WTC11 (cell line): ENCODE measurements around a stretch of chr17.

- PRO-cap: no peak
Observed at GRCh38 chr17:179728-180465, 1.6 kb downstream of the DOC2B start.

DNA sequence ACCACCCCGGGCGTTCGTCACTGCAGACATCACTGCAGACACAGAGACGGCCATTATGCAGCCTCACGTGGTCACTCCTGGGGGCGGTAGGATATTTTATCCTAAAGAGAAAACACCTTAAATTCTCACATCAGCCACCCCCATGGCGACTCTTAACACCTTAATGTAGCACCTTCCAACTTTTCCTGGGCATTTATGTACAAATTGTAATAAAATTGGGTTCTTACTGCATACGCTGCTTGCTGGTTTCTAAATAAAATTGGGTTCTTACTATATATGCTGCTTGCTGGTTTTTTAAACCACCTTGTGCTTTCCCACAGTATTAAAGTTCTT lies 19.4 kb downstream of the RPH3AL start:
- PRO-cap: no peak

GRCh38 chr17:413891-414729 lies 4.0 kb downstream of the C17orf97 start:
- PRO-cap: no peak

DNA sequence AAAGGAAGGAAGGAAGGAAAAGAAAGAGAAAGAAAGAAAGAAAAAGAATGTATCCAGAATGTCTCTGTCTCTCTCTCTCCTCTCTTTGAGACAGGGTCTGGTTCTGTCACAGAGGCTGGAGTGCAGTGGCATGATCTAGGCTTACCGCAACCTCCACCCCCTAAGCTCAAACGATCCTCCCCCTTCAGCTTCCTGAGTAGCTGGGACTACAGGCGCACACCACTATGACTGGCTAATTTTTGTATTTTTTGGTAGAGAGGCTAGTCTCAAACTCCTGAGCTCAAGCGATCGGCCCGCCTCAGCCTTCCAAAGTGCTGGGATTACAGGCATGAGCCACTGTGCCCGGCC lies 8.2 kb downstream of the C17orf97 start:
- PRO-cap: no peak

GRCh38 chr17:494686-495193 lies 84.6 kb downstream of the C17orf97 start:
- PRO-cap: no peak

DNA sequence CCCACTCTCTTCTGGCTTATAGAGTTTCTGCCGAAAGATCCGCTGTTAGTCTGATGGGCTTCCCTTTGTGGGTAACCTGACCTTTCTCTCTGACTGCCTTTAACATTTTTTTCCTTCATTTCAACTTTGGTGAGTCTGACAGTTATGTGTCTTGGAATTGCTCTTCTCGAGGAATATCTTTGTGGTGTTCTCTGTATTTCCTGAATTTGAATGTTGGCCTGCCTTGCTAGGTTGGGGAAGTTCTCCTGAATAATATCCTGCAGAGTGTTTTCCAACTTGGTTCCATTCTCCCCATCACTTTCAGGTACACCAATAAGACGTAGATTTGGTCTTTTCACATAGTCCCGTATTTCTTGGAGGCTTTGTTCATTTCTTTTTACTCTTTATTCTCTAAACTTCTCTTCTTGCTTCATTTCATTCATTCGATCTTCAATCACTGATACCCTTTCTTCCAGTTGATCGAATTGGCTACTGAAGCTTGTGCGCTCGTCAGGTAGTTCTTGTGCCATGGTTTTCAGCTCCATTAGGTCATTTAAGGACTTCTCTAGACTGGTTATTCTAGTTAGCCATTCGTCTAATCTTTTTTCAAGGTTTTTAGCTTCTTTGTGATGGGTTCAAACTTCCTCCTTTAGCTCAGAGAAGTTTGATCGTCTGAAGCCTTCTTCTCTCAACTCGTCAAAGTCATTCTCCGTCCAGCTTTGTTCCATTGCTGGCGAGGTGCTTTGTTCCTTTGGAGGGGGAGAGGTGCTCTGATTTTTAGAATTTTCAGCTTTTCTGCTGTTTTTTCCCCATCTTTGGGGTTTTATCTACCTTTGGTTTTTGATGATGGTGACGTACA lies 75.7 kb downstream of the VPS53 start:
- PRO-cap: no peak

DNA sequence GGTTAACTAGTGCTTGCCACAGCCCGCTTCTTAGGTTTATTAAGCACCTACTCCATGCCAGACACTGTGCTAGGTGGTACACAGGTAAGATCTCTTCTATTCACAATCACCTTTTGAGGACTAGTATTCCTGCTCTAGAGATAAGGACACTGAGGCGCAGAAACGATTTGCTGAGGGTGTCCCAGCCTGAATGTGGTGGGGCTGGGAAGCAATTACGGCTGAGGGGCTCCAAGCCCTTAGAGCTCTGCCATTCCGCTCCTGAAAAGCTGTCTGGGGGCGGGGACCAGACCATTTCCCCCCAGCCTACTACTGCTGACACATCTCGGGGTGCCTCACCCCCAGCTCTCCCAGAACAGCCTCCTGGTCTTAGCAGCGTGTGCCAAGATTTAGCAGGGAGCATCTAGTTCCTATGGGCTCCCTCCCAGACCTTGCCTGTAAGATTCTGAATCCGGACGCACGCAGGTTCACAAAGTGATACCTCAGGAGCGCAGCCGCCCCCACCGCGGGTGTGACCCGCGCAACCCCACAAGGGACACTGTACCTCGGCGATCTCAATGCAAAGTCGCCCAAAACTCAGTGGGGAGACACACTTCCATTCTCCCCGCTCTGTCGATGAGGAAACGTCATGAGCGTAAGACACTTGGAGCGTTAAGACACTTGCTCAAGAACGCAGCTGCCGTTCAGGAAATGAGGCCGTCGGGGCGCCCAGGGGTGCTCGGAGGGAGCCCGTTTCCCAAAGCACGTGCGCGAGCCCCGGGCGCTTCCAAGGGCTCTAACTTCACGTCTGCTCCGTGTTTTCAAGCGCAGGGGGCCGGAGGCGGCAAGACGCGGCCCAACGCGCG lies 733 bp downstream of the GEMIN4 start:
- PRO-cap: no peak

DNA sequence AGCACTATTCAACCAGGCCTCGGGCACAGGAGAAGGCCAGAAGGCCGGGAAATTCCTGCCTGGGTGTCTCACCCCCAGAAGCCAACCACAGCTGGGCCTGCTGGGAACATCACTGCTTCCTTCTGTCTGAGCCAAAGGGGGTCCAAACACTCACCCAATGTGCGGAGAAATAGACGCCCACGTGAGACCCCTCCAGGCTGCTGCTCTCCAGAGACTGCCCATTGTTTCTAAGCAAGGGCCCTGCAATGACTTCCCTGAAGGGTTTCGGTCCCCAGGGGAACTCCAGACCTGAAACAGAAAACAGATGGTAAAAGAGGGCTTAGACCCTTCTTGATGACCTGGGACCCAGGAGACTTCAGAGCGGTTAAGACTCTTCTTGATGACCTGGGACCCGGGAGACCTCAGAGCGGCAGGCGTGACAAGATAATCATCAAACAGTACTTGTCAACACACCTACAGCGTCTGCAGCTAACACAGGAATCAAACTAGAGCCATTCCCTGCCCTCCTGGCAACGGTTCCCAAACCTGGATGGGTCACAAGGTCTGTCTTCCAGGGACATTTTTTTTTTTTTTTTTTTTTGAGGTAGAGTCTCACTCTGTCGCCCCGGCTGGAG lies 41.4 kb downstream of the MRM3 start:
- PRO-cap: no peak

DNA sequence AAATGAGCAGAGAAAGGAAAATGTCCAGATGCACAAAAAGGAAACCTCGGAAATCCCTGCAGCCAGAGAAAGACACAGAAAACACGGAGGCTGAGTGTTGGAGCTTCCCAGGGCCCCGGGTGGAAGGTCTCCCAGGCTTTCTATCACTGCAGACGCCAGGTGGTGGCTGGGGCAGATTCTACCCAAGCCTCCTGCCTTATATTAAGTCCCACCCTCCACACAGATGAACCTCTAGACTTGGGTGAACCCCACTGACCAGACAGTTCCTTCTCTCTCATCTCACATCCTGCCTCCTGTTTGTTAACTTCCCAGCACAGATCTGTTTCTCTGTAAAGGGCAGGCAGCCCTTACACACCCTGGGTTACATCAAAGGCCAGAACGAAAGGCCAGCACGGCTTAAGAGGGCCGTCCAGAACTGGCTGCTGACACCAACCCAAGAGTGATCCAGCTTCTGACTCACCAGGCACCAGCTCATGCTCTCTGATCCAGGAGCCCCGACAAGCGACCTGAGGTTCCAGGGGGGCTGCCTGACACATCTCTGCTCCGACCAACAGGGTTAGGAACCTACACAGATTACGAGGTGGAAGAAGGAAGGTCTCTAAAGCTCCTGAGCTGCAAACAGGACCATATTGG lies 86.8 kb downstream of the MRM3 start:
- PRO-cap: no peak

DNA sequence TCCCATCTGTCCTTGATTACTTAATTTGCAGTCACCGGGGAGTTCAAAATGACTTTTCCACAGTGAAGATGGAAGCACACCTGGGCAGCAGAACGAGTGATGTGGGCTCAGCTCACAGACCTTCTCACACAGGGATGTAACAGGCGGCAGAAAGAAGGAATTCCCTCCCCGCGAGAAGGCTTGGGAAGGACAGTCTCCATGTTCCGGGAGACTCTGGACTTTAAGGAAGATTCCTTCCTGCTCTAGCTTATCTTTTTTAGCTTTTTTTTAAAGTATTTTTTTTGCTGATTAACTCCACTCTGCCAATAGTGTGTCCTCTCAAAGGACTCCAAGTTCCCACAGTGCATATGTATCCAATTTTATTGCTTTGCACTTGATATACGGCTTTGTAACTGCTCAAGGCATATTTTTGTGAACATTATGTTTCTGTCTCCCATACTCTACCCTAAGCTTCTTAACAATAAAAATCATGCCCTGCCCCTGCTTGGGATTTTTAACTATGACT lies 68.8 kb downstream of the NXN start:
- PRO-cap: no peak

DNA sequence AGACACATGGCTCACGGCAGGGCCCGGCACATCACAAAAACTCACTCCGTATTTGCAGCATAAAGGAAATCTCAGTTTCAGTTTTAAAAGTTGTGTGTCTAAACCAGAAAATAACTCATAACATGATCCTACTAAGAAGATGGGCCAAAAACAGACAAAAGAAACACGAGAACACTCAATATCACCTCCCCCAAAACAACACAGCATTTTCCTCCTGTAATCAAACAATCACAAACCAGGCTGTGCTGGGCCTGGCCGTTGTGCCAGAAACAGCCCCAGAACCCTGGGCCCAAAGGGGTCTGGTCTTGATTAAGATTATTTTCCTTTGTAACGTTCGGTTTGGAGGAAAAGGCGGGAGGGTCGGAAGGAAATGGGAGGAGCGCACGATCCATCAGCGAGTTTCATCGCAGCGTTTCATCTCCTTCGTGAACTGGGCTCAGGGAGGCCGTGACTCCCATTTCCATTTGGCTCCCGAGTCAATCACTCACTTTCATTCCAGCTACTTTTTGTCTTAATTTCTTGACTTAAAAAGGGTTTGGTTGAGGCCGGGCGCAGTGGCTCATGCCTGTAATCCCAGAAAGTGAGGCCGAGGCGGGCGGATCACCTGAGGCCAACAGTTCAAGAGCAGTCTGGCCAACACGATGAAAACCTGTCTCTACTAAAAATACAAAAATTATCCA lies 61.5 kb downstream of the NXN start:
- PRO-cap: no peak

DNA sequence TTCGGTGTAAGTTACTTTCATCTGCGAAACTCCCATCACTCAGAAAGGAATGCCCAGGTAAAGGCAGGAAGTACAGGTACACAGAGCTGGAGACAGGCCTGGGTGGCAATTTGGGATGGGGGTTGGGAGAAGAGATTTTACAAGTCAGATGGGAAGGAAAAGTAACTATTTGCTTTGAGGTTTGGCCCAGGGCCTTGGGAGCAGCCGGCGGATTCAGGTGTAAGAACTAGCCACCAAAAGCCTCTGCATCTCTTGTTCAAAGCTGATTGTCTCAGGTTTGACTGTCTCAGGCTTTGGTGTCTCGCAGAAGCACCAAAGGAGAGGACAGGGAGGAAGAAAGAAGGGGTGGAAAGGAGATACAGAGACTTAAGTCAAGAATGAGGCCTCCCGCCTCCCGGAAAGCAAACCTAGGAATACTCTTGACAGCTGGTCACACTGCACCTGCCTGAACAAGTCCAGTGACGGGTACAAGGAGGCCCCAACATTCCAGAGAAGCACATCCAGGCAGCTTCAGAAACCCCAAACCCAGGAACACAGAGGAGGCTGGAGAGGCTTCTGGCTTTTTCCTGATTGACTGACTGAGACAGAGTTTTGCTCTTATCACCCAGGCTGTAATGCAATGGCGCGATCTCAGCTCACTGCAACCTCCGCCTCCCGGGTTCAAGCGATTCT lies 54.6 kb downstream of the NXN start:
- PRO-cap: no peak

DNA sequence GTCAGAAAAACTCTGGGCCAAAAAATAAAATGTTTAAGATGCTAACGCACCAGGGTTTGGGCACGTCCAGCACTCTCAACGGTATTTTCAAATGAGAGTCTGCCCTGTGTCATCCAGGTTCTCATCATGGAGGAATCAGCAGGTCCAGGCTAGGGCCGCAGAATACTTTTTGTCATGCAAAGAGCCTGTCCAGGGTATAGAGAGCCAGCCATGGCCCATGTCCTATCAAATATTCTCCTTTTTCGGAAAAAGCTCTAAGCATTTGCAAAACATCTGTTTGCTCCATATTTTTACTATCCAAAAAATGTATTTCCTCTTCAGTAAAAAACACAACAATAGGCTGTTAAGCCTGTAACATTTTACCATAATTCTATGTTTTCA lies 2.3 kb downstream of the NXN start:
- PRO-cap: unidirectional peak, minus-strand start at position 93 of the sequence

DNA sequence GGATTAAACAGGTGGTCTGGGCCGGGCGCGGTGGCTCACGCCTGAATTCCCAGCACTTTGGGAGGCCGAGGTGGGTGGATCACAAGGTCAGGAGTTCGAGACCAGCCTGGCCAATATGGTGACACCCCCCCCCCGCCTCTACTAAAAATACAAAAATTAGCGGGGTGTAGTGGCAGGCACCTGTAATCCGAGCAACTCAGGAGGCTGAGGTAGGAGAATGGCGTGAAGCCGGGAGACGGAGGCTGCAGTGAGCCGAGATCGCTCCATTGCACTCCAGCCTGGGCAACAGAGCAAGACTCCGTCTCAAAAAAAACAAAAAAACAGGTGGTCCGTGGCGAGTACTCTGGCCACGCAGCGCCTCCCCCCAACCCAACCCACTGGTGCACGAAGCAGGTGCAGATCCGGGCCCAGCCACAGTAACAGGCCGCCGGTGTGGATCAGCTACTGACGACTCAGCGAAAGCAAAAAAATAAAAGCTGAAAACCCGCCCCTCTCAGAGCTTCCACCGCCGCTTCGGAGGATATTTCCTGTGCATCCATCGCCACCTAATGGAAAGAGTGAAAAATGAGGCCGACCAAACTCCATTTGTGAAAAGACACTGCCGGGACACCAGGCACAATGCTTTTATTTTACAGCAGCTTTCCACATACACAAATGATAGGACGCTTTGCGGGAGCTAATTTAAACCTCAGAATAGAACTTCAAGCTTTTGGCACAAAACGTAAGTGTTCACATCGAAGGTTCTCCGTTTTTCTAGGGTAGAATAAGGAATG lies 1.3 kb upstream of the NXN start:
- PRO-cap: no peak

DNA sequence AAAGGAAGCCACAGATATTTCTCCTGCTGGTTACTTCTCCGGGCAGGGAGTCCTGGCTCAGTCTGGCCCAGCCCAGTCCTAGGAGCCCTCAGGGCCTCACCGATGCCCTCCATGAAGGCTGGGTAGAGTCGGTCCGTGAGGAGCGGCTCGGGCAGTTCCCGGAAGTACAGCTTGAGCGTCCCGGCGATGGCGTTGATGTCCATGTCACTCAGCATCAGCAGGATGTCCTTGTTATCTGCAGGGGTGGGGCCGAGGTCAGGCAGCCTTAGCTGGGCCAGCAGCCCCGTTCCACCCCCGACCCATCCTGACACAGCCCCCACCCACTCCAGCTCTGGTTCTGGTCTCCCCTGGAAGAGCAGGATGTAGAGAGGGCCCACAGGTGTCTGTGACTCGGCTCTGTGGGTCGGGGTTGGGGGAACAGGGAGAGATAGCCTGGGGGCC lies 13.7 kb downstream of the TIMM22 start:
- PRO-cap: no peak

GRCh38 chr17:1103883-1104785 lies 75.6 kb downstream of the ABR start:
- PRO-cap: no peak

GRCh38 chr17:1119190-1119455 lies 60.7 kb downstream of the ABR start:
- PRO-cap: no peak

- PRO-cap: no peak
Observed at GRCh38 chr17:1137493-1137910, 42.3 kb downstream of the ABR start.

DNA sequence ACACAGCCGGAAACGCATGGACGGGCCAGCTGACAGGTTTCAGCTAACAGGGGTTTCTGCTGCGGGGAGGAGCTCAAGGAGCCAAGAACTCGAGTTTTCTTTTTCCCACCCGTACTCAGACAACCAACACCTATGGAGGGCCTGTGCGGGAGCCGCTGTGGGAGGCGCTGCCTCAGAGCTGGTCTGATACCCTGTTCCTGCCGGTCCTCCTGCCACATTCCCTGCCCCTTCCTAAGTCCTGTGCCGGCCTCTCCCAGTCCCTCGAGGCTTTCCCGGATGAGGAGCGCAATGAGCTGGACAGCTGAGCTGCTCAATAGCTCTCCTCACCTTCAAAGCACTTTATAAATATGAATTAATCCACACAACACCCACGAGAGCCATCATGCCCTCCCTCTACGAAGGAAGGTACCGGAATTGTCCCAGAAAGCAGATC lies 6.2 kb downstream of the ABR start:
- PRO-cap: no peak

- PRO-cap: no peak
Observed at GRCh38 chr17:1186716-1187763, 7.3 kb upstream of the ABR start.